GM12892 (cell line): ENCODE results near the genes CYB5B, CLEC18A and FCSK.

GRCh38 chr16:69116056-69116706, 10.7 kb downstream of the HAS3 start:
- RRBS = no CpG with 5 or more reads among the region's 5 CpGs

DNA sequence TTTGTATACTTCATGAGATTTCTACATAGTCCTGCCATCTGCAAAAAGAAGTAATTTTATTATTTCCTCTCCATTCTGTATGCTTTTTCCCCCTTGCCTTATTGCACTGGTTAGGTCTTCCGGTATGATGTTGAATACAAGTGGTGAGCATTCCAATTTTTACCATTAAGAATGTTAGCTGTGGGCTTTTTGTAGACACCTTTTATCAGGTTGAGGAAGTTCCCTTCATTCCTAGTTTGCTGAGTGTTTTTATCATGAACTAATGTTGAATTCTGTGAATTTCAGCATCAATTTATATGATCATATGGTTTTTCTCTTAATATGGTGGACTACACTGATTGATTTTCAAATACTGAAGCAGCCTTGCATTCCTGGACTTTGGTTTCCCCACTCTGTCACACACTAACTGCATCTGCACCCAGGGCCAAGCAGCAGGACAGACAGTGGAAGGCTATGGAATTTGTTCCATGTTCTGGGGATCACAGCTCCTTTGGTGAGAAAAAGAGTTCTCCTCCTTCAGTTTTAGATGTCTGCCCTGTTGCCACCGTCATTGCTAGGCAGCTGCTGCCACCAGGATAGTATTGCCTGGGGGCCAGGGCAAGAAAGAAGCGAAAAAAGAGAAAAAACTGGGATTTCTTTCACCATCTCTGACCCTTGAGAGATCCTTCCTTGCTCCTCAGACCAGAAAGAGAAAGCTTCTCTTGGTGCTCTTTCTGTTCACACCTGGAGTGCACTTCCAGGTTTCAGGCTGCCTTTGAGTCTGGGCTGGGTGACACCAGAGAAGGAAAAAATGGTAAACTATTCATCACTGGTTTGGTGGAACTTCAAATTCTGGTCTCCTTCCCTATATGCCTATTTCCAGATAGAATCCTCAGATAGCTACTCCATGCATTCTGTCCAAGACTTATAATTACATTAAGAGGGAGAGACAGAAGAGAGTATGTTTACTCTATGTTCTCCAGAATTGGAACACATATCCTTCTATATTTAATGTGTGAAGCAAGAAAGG, 7.7 kb downstream of the TERF2 start:
- RRBS = no CpG with 5 or more reads among the region's 3 CpGs

DNA sequence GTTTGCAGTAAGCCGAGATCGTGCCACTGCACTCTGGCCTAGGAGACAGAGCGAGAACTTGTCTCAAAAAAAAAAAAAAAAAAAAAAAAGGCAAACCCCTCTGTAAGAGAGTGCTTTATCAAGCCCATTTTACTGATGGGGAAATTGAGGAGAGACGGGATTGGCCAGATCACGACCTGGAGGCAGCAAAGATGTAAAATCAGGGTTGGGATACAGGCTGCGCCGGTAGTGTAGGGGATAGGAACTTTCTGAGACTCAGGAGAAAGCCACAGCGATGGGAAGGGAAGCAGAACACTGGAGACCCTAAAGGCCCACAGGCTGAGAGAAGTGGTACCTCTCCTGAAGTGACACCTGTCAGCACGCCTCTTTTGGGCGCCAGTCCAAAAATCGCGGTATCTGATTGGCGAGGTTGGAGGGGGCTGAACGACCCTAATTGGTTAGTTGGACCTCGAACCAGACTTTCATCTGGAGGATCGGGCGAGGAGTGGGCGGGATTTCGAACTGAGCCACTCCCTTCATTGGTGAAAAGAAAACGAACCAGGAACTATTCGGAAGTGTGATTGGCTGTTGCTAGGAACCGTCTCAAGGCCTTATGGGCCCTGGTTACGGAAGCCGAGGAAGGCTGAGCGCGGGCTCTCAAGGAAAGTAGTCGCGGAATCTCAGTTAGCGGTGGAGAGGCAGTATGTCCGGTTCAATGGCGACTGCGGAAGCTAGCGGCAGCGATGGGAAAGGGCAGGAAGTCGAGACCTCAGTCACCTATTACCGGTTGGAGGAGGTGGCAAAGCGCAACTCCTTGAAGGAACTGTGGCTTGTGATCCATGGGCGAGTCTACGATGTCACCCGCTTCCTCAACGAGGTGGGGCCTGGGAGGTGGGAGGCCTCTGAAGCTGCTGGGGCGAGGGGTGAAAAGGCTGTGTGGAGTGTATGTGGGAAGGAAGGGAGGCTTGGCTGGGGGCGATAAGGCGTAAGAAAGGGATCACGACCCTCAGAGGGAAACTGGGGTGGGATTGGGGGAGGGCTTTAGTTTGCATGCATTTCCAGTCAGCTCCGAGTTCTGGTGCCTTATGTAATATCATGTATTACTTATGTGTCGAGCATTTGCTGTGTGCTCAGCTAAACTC, at the start of gene CYB5B:
TSS of gene CYB5B (plus strand) at position 618 of the 1,121 bp plus-strand sequence.
- RRBS = 1% methylated on average over 7 of the region's 47 CpGs

DNA sequence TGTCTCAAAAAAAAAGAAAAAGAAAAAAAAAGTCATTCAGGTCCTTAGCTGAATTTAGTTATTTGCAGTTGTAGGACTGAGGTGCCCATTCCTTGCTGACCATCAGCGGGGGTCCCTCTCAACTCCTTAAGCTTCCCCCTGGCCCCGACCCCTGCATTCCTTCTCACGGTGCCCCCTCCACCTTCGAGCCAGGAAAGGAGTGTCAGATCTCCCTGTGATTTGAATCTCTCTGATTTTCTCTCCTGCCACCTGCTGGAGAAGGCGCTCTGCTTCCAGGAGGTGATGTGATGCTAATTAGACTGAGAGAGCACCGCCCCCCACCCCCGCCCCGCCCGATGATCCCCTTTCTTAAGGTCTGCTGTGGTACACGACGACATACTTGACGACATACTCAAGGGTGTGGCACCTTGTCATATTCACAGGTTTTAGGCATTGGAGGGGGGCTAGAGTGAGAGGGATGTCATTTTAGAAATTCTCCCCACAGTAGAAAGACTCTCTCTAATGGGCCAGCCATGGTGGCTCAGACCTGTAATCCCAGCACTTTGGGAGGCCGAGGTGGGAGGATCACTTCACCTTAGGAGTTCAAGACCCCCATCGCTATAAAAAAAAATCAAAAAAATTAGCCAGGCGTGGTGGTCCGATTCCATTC, 91.5 kb upstream of the CLEC18A start:
- RRBS = no CpG with 5 or more reads among the region's 16 CpGs

GRCh38 chr16:69951136-69951526, at the start of gene CLEC18A:
CLEC18A (plus strand) TSS chr16:69951334.
- RRBS = no CpG with 5 or more reads among the region's 12 CpGs

GRCh38 chr16:69964898-69965662, 13.9 kb downstream of the CLEC18A start:
- RRBS = no CpG with 5 or more reads among the region's 71 CpGs

DNA sequence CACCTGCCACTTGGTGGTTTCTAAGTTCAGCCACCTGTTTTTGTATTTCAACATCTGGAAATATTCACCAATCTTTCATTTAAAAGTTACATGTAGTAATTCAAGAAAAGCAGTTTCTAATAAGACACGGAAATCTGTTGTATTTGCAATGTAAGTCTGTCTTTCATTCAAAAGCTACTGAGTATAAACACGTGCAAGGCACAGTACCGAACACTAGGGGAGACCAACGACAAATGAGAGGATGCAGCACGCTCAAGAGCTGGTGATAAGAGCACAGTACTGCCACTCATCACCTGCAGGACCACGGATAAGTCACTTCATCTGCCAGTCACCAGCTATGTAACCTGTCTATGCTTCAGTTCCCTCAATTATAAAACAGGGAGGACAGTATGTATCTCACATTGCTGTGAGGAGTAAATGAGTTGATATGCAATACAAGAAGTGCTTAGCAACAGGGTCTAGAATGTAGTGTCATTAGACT, 67.1 kb downstream of the CLEC18A start:
- RRBS = no CpG with 5 or more reads among the region's 6 CpGs

GRCh38 chr16:70158203-70158959, 15.2 kb upstream of the CLEC18C start:
- RRBS = no CpG with 5 or more reads among the region's 7 CpGs

- RRBS = no CpG with 5 or more reads among the region's 5 CpGs
These were observed 44.0 kb downstream of the DDX19A start for GRCh38 chr16:70390687-70391173.

DNA sequence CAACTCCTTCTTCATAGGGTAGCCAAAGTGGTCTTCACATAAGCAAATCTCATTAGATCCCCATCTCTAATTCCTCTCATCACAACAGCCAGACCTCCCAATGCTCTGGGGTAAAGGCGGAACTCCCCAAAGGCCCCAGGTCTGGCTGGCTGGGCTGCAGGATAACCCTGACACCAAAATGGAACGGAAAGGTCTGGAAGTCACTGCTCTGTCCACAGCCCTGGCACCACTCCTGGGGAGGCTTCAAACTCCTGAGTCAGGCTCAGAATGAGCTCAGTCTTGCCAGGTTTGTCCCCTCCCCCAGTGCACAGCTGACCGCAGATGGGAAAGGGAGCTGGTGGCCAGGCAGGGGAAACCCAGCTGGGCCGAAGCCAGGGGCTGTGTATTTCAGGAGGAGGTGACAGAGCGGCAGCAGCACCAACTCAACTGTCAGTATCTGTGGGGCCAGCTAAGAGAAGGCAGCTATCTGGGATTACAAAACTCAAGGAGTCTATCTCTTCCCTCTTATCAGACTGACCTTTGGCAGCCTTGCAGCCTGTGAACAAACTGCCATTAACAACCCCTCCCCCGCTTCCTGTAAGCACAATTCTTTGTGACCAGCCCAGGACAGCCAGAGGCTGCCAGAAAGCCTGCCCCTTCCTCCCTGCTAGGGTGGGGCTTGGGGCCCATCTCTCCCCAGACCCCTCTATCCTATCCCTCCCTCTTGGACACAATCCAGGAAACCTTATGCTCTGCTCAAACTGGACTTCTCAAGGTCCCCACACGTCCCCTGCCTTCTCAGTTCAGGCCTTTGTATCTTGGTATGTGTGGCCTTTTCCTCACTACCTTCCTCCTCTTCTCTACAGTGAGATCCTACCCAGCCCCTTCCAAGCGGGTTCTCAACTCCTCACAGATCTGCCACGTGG, 10.7 kb downstream of the ST3GAL2 start:
- RRBS = no CpG with 5 or more reads among the region's 9 CpGs

DNA sequence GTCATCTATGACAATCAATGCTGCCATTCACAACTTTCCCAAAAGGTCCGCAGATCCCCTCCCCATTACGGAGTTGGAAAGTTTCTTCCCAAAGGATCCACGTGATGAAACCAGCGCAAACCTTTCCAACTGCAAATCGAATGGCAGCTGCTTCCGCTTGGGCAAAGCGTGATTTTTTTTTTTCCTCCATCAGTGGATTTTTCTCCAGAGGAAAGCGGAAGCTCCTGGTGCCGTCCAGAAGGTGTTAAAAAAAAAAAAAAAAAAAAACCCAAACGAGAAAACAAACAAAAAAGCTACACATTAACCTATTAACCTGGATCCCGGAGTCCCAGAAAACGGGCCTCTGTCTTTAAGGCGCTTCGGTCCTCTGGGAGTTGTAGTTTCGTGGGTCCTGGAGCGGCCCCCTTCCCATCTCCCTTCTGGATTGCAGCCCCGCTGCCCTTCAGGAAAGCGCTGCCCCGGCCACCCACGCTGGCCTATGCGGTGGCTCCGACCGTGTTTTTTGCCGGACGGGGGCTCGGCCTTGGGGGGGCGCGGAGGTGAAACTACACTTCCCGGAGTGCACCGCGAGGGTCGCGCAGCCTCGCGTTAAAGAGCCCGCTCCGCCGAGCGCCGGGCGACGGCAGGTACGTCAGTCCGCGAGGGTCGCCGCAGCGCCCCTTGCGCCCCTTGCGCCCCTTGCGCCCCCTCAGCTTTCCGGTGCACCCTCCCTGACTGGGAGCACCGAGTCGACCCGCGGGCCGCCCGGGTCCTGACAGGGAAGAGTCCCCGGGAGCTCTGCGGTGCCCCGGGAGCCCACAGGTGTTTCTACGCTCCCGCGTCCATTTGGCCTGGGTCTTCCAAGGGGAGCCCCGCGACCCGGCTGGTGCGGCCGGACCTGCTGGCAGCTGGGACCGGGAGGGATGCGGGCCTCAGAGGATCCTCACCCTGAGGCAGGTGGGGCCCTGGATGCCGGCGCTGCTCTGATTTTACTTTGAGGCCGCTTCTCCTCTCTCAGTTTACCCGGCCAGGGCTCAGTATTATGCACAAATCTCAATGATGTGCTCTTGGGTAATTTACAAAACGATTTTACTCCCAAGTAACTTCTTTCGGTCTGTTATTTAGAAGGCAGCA, at the start of gene FCSK:
TSS of gene FCSK (plus strand) at position 591 of the 1,113 bp plus-strand sequence.
- RRBS = 2% methylated on average over 48 of the region's 77 CpGs

- RRBS = no CpG with 5 or more reads among the region's 8 CpGs
These were observed 11.0 kb downstream of the COG4 start for GRCh38 chr16:70512255-70512863.

GRCh38 chr16:70579441-70580247, 56.0 kb downstream of the SF3B3 start:
- RRBS = no CpG with 5 or more reads among the region's 17 CpGs

- RRBS = 85% methylated on average over 6 of the region's 80 CpGs
These were observed 5.9 kb downstream of the MTSS2 start for GRCh38 chr16:70679720-70680667.

- RRBS = no CpG with 5 or more reads among the region's 14 CpGs
These were observed 1.8 kb upstream of the MTSS2 start for GRCh38 chr16:70687586-70688176.

DNA sequence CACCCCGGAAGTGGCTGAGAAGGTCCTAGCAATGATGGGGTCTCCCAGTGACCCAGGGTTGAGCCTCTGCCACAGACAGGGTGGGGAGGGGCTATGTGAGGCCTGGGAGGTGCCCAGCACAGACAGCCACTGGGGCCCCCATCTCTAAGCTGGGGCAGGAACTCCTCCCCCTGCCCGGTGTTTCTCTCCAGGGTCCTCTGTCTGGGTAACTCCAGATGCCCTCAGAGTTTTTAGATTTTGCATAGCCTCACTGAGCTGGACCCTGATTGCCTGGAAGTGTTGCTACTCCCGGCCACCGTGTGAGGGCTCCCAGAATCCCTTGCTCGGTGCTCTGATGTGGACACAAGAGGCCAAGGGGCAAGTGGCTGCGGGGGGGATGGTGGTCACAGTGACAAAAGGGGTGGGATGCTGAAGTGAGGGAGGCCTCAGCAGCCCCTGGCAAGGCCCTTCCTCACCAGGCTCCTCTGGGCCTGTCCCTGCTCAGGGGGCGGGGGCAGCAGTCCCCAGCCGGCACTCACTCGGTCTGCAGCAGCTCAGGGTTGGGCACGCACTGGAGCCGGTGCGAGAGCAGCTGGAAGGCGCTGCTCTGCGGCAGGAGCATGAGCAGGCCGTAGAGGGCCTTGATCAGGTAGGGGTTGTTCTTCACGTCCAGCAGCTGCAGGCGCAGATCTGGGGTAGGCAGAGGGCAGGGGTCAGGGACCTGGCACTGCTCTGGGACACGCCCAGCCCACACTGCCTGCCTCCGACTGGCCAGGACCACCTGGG, 6.6 kb upstream of the MTSS2 start:
- RRBS = 97% methylated on average over 4 of the region's 19 CpGs

DNA sequence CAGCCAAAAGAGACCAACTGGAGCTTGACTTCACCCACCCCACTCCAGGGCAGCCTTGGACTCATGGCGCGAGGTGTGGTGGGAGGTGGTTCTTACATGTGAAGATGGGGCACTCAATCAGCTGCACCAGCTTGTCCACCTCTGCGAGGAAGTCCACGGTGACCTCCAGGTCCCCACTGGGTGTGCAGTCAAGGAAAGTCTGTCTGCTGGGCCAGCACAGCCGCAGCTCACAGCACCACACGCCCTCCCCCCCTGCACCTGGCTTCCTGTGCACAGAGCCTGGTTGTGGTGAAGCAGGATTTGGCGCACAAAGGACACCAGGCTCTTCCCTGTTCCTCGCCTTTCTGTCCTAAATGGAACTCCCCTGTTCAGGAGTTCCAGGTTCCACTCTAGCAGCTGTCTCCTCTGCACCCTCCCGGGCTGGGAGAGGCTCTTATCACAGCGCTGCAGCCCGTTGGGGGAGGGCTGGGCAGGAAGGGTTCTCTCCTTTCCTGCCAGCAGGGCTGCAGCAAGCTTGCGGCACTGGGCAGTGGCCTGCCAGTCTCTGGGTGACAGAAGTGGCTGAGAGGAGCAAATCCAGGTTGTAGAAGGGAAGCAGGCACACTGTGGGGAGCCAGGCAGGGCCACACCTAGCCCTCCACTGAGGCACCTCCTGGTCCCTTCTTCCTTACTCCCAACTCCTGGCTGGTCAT, 9.7 kb upstream of the MTSS2 start:
- RRBS = no CpG with 5 or more reads among the region's 12 CpGs

- RRBS = 100% methylated on average over 2 of the region's 19 CpGs
These were observed 29.4 kb upstream of the MTSS2 start for GRCh38 chr16:70715054-70715763.

DNA sequence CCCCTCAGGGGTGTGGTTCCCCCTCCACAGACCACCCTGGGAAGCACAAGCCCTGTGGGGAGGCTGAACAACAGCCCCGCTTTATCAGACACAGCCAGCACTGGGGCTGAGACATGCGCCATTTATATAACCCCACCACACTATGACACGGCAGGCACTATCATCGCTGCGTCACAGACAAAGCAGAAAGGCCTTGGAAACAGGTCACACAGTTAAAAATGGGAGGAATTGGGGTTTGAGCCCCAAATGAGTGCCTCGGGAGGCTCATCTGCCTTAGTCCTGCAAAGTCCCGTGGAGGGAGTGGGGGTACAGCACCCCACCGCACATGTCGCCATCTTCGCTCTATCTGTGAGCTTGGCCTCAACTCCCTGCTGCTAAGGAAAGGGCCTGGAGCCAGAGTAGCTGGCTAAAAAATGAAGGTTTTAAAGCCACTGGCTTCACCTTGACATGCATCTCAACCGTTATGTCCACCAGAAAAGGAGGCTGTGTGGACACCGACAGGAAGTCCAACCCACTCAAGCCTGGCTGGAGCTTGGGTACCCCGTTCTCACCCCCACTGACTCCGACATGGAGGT, 40.6 kb upstream of the MTSS2 start:
- RRBS = no CpG with 5 or more reads among the region's 14 CpGs

DNA sequence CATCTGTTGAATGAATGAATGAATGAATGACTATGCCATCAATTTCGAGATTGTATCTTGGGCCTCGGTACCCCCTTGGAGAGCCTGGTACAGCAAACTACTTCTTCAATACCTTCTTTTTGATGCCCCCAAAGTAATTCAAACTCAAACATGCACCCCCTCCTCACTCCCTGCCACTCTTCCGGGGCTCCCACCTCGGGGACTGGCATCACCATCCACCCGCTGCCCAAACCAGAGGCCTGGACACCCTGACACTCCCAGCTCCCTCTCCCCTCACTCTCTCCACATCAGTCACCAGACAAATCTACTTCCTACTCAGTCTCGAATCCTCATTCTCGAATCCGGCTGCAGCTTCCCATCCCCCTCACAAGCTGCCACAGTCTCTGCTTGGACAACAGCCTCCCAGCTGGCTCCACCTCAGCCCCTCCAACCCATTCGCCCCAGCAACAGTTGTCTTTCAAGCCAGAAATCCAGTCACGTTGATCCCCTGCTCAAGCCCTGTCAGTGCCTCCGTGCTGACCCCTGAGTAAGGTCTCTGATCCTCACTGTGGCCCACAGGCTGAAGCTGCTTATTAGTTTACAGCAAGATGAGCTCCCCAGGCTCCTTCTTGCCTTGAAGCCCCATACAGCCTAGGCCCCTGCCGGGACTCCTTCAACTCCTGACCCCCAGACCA, 44.1 kb upstream of the MTSS2 start:
- RRBS = no CpG with 5 or more reads among the region's 12 CpGs